Thoracic aorta endothelial cell (primary cell): ENCODE measurements around the gene TLR10.

DNA sequence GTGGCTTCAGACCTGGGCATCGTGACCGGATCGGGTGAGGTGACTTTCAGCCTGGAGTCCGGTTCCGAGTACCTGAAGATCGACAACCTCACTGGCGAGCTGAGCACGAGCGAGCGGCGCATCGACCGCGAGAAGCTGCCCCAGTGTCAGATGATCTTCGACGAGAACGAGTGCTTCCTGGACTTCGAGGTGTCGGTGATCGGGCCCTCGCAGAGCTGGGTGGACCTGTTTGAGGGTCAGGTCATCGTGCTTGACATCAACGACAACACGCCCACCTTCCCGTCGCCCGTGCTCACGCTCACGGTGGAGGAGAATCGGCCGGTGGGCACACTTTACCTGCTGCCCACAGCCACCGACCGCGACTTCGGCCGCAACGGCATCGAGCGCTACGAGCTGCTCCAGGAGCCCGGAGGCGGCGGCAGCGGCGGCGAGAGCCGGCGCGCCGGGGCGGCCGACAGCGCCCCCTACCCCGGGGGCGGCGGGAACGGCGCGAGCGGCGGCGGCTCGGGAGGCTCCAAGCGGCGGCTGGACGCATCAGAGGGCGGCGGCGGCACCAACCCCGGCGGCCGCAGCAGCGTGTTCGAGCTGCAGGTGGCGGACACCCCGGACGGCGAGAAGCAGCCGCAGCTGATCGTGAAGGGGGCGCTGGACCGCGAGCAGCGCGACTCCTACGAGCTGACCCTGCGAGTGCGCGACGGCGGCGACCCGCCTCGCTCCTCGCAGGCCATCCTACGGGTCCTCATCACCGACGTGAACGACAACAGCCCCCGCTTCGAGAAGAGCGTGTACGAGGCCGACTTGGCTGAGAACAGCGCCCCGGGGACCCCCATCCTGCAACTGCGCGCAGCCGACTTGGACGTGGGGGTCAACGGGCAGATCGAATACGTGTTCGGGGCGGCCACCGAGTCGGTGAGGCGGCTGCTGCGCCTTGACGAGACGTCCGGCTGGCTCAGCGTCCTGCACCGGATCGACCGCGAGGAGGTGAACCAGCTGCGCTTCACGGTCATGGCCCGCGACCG lies 1.7 kb downstream of the PCDH7 start:
- CAGE, long polyA plus RNA, result no peak

- CAGE, long polyA plus RNA, result no peak
Measured at GRCh38 chr4:30723450-30724836, 3.8 kb downstream of the PCDH7 start.

DNA sequence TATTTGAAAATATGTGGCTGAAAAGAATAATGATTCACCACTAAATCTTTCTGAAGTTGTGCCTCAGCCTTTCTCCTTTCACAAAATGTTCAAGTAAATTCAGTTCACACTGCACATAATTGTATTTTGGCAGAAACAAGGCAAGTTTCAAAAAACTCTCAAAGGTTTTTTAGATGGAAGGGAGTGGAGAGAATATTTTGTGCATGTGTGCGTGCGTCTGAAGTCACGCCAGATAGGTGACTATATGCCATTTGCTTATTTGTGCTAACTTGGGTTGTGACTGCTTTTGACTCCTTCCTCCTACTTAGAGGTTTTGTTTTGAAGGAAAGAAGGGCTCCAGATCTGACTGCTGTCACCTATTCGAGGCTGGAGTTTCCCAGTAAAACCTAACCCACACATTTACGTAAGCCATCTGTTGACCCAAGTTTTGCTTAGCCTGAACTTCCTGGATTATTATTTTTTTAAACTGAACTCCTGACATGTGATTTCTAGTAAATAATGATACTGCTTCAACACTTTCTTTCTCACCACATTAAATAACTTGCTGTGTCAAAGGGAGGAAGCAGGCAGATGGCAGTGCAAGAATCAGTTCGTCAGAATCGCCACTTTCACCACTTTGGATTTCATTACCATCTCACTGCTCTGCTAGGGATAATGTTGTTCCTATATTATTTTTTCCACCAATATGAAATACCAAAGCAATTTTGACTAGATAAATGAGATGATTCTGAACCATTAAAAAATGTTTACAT lies 41.5 kb downstream of the DTHD1 start:
- CAGE, long polyA plus RNA, result no peak

DNA sequence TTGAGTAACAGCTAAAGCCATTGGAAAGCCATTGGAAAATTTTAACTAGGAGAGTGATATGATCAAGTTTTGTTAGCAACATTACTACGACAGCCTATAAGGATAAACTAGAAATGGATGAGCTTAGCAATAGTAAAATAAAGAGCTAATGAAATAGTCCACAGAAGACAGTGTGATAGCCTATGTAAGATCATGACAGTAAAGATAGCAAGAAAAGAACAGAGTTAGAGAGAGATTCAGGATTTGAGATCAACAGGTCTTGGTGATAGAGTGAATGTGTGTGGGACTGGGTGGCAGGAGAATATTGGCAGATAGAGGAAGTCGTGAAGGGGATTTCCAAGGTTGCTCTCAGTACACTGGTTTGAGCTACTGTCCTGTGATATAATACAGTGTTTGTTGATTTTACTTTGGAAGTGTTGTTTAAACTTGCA lies 44.0 kb downstream of the DTHD1 start:
- CAGE, long polyA plus RNA, result no peak

GRCh38 chr4:37644764-37645531 lies 41.2 kb downstream of the RELL1 start:
- CAGE, long polyA plus RNA, result no peak

GRCh38 chr4:37676646-37677334 lies 9.4 kb downstream of the RELL1 start:
- CAGE, long polyA plus RNA, result no peak

- CAGE, long polyA plus RNA, result no peak
Measured at GRCh38 chr4:38085340-38086097, 125.3 kb downstream of the PTTG2 start.

DNA sequence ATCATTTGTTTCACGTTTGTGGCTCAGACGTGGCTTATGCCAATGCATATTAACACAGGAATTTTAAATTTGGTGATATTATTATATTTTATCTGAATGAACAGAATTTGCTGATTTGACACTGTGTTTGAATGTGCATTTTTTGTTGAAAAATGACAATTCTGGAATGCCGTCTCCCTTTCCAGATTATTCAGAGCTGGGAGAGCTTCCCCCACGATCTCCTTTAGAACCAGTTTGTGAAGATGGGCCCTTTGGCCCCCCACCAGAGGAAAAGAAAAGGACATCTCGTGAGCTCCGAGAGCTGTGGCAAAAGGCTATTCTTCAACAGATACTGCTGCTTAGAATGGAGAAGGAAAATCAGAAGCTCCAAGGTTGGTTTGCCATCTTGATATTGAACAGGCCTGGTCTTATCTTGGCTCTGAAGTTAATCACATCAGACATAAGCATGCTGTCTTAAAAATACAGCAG lies 129.6 kb downstream of the PTTG2 start:
- CAGE, long polyA plus RNA, result no peak

DNA sequence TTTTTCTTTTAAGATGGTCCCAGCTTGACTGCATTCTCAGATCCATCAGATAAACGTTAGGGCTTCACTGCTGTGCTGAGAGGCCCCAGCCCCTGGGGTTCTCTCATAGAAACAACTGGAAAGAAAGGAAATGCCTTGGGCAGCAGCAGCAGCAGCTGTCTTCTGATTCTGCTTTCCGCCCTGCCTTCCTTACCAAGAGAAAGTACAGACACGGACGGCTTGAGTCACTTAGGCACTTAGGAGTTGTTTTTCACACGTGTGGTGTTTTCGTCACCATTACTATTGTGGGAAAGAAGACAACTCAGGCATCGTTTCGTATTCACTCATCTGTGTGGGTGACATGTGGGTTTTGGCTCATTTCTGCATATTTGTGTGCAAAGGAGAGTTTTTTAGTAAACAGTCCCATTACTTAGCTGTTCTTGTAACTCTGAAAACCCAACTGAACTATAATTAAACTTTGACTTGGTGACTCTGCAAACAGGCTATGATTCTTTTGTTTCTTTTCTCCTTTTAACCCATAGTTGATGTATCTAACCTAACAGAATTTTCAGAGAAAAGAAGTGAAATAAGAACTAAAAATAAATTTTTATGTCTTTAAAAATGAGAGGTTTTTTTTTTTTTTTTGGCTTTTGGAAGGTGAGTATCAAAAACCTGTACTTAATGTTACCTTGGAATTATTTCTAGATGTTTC lies 172.1 kb downstream of the PTTG2 start:
- CAGE, long polyA plus RNA, result no peak

DNA sequence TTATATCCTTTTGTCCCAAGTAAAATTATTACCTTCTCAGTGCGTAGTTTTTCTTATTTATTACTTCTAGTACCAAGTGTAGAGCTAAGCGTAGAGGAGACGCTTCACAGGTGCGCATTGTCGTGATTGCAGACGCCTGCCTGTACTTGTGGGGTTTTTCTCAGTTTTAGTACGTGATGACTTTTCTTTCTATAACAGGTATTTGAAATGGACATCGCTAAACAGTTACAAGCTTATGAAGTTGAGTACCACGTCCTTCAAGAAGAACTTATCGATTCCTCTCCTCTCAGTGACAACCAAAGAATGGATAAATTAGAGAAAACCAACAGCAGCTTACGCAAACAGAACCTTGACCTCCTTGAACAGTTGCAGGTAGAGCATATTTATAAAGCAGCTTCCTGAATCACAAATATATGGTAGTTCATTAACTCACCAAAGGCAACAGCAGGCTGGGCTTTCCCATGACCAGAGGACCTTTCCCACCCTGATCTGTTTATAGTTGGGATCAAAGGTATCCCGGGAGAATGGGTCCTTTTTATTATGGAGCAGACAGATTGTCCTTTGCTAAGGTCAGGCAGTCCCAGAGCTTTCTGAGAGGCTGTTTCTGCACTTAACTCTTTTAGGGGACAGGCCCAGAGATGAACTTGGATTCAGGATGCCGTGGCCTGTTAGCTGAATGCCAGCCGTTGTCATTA lies 172.8 kb downstream of the PTTG2 start:
- CAGE, long polyA plus RNA, result no peak

GRCh38 chr4:38312959-38313617 lies 350.9 kb upstream of the KLF3 start:
- CAGE, long polyA plus RNA, result no peak

- CAGE, long polyA plus RNA, result no peak
Measured at GRCh38 chr4:38661449-38661938, 2.5 kb upstream of the KLF3 start.

DNA sequence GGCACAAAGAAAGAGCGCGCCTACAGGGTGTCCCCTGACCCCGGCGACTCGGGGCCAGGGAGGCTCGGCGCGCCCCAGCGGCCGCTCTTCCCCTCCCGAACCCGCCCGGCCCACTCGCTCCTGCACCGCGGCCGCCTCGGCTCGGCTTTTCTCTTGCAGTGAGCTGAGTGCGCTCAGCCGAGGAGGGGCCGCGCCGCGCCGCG lies 759 bp upstream of the KLF3 start:
- CAGE, long polyA plus RNA, result no peak

DNA sequence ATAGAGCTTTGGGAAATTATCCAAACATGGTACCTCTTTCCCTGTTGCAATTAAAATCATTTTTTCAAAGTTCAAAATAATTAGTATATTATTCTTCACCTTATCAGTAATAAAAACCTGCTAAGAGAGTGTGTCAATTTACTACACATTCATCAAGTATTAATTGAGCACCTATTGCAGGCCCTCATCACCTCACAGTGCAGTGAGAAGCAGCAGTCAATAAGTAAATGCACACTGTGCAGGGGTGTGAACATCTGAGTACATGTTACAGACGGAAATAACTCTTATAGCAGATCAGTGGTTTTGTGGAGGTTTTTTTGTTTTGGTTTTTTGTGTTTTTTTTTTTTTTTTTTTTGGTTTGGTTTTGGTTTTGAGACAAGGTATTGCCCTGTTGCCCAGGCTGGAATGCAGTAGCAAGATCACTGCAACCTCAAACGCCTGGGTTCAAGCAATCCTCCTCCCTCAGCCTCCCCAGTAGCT lies 20.2 kb downstream of the KLF3 start:
- CAGE, long polyA plus RNA, result no peak

DNA sequence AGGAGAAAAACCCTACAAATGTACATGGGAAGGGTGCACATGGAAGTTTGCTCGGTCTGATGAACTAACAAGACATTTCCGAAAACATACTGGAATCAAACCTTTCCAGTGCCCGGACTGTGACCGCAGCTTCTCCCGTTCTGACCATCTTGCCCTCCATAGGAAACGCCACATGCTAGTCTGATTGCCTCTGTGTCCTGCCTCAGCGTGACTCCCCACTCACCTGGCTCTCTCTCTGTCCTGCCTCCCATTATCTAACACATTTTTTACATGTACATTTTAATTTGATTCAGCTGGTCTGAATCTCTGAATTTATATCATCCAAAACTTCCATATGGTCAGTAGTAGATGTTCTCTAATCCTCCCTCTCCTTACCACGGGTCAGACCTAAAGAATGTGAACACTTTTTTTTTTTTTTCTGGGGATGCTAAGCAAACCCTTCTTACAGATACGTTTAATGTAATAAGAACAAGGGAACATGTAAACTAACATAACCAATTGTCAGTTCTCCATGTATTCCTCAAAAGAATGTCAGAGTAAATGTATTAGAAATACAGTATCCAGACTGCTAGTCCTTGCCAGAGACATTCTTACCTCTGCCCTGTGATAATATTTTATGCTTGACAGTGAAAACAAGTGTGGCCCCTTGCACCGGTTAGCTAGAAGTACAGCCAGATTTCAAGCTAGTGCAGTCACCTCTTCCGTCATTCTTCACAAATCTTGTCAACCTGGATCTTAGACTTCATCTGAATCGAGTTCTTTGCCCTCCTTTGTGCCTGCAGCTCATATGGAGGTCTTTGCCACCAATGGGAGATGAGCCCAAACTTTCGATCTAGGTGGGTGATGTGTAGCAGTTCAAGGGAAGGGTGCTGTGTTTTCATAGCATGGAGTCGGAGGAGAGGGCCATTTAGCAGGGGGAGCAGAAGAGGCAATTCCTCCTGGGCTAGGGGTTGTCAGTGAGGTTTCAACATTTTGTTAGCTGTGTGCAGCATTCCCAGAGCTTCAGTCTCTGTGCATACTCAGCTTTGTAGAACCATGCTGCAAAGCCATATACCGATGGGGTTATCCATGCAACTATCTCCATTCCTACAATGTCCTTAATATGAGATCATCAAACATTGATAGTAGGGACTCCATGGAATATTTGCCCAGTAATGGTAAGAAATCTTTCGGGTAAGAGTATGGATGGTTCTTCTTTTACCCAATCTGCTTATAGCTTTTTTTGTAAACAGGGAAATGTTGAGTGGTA lies 33.5 kb downstream of the KLF3 start:
- CAGE, long polyA plus RNA, result no peak

DNA sequence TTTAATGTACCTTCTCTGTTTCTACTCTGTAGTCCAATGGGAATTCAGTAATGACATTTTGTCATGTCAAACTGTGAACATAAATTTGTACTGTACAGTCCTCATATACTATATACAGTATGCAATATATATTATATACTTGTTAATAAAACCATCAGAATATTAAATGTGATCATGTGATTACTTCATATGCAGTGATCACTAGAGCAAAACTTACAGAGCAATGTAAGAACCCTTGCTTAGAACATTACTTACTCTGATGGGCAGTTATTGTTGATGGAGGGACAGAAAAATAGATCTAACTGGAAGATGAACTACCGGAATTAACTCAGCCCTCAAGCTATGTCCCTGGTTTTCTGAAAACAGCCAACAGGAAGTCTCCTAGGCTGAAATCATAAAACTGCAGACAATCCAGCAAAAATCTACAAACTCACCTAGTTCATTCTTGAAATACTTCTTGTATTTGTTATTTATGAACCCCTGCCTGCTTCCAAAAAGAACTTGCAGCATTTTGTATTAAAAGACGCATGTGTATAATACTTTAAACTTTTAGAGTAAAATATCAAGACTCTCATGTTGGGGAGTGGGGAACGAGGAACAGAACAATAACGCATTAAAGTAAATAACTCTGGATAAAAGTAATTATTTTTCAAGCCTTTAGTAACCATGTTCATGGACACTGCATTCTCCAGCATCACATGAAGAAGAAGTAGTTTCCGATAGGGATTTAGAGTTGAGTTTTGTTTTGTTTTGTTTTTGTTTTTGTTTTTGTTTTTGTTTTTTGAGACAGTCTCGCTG lies 37.1 kb downstream of the KLF3 start:
- CAGE, long polyA plus RNA, result no peak

- CAGE, long polyA plus RNA, result no peak
Measured at GRCh38 chr4:38782723-38783168, at the start of gene TLR10. Gene TLR10 (minus strand): TSS chr4:38782990.

- CAGE, long polyA plus RNA, result no peak
Measured at GRCh38 chr4:38787552-38788133, 4.9 kb upstream of the TLR10 start.

DNA sequence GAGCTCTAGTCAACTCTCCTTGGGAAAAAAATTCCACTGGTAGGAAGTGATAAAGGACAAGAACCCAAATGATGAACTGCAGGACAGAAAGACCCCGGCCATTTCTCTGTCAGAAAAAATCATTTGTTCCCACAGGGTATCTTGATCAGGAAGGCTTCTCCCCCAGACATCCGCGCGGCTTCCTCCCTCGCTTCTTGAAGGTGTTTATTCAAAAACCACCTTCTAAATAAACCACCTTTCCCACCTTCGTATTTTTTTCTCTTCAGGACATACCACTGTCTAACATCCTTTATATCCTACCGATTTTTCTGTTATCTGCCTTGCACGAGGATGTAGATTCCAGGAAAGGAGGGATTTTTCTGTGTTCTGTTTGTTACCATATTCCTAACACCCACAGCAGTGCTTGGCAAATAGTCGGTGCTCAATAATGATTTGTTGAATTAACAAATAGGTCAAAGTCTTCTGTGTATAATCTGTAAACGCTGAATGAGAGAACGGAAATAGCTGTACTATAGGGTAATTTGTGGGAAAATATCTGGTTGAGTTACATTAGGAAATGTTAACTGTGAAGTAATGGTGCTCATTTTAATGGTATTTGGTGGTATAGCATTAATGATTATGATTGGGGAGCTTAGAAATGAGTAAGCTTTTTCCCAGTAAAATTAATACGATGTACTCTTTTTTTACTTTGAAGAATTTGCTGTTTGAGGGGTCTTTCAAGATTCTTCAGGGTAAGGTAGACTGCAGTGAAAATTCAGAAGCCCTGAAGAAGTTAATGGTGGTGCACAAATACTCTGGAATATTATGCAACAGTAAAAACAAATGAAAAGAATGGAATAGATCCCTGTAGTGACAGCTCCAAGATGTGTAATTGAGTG lies 81.5 kb downstream of the TMEM156 start:
- CAGE, long polyA plus RNA, result no peak

DNA sequence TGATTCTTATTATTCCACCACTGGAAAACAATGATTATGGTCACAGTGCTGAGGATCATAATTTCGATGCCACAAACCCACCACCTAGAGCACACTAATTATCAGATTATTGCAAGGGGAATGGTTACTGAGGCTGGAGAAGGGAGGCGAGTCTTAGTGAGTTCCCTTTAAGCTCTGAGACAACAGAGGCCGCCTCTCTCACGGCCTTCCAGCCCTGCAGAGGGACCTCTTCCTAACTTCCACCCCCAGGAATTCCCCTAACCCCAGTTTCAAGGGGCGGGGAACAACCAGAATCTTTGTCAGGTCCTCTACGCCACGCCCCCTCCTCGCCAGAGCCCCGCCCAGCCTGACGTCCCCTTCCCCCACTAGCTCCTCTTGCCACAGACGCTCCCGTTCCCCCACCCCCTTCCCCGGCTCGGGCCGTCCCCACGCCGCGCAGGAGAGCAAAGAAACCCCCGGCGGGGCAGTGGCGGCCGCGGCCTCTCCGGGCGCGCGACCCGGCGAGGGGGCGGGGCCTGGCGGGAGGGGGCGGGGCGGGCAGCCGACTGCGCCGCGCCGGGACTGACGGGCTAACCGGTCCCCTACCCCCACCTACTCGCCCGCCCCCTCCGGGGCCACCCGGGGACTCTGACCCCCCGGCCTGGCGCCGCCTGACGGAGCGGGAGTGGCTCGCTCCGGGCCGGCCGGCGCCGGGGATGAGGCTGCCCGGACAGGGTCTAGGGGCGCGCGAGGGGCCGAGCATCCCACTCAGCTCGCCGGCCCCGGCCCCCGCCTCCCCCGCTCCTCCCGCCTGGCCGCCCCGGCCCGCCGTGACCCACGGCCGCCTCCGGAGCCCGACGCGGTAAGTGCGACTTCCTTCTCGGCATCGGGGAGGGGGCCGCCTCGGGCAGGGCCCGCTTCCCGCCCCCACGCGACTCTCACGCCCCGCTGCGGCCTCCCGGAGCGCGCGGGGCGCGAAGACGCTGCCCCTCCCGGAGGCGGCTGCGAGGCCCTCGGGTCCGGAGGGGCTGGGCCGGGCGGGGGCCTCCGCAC lies 12.4 kb upstream of the TMEM156 start:
- CAGE, long polyA plus RNA, result no peak